ENCODE data around the genes IDE, FFAR4 and LGI1.

DNA sequence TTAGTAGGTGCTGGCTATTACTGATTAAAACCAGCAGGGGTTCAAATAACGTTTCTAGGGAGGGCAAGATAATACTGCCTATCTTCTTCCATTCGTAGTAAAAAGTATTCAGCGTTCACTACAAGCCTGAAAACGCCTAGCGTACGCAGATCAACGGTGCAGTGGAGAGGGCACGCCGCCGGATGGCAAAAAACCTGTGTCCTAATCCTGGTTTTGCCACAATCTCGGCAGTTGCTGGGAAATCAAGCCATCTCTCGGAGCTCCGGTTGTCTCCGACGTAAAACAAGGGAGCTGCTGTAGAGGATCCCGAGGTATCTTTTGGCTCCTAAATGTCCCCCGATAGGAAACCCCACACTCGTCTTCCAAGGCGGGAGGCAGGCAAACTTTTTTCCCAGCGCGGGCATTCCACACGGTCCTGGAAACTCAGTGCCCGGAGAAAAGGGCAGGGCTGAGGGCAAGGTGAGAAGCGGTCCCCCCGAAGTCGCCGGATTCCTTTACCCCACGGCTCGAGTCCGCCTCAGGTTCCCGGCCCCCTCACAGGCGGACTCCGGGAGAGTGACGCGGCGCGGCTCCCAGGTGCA lies 779 bp downstream of the IDE start:
- PRO-cap, result no peak

DNA sequence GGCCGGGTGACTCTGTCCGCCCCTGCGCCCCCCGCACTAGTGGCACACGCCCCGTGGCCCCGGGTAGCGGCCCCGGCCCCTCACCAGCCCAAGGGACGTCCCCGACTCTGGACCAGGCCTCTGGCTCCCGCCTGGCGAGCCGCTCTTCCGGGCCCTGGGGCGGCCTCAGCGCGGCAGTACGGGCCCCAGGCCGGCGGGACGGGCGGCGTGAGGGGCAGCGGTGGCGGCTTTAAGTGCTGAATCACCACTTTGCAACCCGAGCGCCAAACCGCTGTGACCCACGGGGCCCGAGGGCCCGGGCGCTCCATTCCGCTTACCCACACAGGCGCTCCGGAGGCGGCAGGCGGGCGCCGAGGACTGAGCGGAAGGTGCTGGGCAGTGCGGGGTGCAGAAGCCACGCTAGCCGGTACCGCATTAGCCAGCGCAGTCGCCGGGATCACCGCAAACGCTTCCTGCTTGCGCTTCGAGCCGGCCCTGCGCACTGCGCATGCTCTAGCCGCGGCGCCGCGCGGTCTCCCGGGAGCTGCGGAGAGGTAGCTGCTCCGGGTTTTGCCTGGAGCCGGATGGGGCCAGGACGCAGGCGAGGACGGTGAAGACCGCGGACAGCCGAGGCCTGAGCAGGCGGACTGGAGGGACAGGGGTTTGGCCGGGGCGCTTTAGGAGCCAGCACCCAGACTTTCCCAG lies at the start of gene IDE:
Gene IDE (minus strand): TSS at position 489 of the 684 bp plus-strand sequence.
- PRO-cap, result bidirectional peak, plus-strand start at position 556 of the sequence, minus-strand start at position 454 of the sequence

- PRO-cap, result no peak
Measured at GRCh38 chr10:92809835-92810126, 38.5 kb upstream of the EXOC6 start.

GRCh38 chr10:92839162-92839491 lies 9.2 kb upstream of the EXOC6 start:
- PRO-cap, result no peak

DNA sequence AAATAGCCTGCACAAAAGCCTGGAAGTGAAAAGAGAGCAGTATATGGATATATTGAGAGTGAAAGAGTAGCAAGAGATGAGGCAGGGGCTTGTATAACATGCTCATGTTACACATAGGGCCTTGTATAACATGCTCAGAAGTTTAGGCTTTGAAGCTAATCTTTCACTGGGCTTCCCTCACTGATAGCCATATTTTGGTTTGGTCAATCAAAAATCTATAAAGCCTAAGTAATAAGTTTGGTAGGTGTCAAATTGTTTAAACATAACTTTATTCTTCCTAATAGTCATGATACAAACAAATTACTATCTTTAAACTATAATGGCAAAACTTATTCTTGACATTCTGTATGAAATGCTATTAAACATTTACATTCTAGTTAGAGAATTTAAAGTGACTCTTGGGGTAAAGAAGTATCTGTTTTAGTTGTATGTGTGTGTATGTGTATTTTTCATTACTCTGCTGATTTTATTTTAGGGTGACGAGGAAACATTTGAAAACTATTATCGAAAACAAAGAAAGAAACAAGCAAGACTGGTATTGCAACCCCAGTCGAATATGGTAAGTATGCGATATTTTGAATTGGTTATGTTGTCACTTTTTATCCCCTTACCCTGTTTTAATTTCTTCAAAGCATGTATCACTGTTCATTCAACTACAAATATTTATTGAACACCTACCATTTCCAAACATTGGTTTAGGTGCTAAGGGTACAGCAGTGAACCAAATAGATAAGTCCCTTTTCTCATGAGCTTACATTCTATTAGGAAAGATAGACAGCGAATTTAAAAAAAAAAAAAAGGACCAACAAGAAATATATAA lies 79.8 kb downstream of the EXOC6 start:
- PRO-cap, result no peak

GRCh38 chr10:93062262-93062984 lies 1.8 kb downstream of the CYP26C1 start:
- PRO-cap, result no peak

- PRO-cap, result no peak
Measured at GRCh38 chr10:93288612-93289381, 193.3 kb downstream of the MYOF start.

DNA sequence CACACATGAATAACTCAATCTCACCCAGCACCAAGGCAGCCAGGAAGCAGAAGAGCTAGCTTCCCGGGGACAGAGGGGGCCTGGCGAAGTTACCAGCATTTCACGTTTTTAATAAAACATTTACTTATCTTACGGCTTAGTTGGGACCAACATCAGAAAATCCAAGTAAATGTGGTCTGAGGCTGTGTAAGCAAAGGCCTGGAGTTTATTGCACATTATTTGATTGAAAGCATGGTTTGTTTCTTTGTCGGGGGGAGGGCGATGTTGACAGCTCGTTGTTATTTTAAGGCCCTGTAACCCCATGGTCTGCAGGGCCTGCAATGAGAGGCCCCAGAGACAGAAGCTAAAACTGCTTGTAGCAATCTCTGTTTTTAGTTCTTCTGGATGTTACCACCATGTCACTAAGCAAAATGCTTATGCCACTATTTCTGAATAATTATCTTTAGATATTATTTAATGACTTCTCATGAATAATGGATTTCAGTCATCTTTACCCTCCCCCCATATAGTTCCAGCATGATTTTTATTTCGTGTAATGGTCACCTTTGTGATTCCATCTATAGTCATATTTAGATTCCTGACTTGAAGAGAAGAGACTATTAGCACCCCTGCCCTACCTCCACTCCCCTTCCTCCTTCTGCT lies 88.9 kb downstream of the MYOF start:
- PRO-cap, result no peak

DNA sequence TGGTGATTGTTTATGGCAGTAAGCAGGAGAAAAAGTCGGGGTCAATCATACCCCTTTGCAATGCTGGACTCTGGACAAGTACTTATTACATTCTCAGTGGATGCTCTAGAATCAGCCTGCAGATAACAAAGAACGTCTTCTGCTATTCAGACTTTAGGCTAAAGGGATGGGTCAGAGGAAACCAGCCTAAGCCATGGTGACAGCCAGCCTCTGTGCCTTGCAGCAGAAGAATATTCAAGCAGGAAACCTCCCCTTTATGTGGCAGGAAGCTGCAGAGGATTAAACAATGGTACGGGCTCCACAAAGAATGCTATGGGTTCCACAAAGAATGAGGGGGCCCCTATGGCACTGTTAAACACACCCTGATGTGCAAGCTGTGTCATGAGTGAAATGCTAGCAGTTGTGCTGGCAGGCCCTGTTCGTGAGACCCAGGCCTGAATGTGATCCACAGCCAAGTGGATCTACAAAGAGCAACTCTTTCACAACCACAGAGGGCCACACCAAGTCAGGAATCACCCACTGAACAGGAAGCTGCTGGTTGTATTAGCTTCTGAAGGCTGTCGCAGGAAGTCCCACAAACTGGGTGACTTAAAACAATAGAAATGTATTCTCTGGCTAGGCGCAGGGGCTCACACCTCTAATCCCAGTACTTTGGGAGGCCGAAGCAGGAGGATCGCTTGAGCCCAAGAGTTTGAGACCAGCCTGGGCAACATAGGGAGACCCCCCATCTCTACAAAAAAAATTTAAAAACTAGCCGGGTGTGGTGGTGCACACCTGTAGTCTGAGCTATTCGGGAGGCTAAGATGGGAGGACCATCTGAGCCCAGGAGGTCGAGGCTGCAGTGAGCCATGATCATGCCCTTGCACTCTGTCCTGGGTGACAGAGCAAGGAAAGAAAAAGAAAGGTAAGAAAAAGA lies 68.8 kb downstream of the MYOF start:
- PRO-cap, result no peak

DNA sequence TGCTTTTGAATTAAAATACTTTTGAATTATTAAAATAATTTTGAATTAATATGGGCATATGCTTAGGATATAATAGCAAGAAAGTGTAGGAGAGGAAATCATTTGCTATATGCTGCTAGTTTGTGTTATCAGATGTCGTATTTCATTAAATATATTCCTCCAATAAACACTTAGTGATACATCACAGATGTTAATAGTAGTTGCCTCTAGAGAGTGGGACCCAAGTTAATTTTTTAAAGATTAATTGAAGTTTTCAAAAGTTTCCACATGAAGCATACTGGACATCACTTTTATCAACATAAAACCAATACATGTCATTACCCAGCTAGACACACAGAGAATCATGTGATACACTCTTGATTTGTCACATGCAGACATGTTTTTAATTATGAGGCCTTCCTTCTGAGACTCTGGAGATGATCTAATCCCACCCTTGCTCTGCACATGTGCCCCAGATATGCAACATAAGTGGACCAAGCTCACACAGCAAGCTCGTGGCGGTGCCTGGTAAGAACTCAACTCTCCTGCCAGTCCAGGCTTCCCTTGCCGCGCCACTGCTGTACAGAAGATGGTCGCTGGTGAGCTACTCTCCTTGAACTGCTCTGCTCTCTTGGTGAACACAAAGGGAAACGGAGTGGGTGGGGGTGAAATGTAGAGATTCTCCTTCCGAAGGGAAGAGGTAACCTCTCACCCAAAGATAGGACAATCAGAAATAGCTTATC lies 25.8 kb downstream of the MYOF start:
- PRO-cap, result no peak

- PRO-cap, result no peak
Measured at GRCh38 chr10:93473920-93474773, 8.0 kb downstream of the MYOF start.

- PRO-cap, result no peak
Measured at GRCh38 chr10:93499783-93500302, 3.4 kb downstream of the CEP55 start.

- PRO-cap, result no peak
Measured at GRCh38 chr10:93566440-93567280, at the start of gene FFAR4. Gene FFAR4, plus strand, starts transcription at chr10:93566665.

- PRO-cap, result no peak
Measured at GRCh38 chr10:93573103-93573392, 6.6 kb downstream of the FFAR4 start.

- PRO-cap, result no peak
Measured at GRCh38 chr10:93578893-93579275, 12.4 kb downstream of the FFAR4 start.

- PRO-cap, result no peak
Measured at GRCh38 chr10:93600446-93600841, 591 bp downstream of the RBP4 start.

GRCh38 chr10:93746660-93747524 lies 10.8 kb upstream of the LGI1 start:
- PRO-cap, result no peak

DNA sequence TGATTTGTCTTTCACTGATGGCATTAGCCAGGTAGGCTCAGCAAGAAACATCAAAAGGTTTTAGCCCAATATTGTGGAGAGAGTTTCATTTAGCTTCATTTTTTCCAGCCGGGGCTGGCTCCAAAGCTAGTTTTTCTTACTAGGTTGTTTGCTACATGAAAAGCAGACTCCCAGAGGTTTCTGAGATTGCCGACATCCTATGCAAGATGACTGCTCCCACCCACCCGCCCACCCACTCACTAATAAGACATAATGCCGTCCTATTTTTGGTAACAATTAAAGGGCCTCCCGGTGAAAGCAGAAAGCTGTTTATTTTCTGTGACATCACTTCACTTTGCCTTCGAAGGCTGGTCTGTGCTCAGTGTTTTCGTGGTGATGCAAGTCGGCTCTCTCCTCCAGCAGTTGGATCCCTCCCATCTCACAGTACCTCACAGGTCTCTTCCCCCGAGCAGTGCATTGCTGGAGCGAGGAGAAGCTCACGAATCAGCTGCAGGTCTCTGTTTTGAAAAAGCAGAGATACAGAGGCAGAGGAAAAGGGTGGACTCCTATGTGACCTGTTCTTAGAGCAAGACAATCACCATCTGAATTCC lies at the start of gene LGI1:
Gene LGI1 (plus strand): TSS at position 421 of the 590 bp plus-strand sequence.
- PRO-cap, result unidirectional peak, plus-strand start at position 456 of the sequence

DNA sequence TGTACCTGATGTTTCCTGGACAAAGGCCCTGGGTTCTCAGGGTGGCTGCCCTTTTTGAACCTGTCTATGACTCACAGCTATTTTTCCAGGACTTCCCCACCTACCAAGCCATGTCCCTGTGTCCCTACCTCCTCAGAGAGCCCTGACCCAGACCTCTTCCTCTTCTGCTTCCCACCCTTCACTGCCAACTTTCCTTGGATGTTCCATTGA lies 149.4 kb downstream of the NOC3L start:
- PRO-cap, result no peak

GRCh38 chr10:94344868-94345167 lies 17.9 kb downstream of the NOC3L start:
- PRO-cap, result no peak